Esophagus squamous epithelium (tissue), 4 donors: ENCODE measurements around the genes FASTKD3 and ANKRD33B.

DNA sequence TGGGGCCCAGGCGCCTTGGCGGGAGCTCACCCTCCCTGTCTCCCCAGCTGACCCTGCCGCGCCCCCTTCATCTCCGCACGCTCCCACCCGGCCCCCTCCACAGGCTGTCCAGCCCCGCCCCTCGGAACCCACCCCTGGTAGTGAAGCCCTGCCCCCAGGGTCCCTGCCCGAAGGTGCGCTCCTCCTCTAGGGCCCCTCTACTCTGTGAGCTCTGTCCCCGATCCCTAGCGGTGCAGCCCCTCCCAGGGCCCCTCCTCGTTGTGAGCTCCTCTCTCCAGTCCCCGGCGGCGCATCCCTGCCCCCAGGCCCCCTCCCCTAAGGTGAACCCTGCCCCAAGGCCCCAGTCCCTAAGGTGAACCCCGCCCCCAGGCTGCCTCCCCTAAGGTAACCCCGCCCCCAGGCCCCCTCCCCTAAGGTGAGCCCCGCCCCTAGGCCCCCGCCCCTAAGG lies 706 bp downstream of the CFAP90 start:
- PRO-cap, result no peak
- RAMPAGE, long total RNA, 4 experiments, result no peak in any of the 4 experiments

GRCh38 chr5:7868748-7869414 lies at the start of gene FASTKD3:
TSS of gene FASTKD3 (minus strand) at chr5:7869031.
- PRO-cap, result bidirectional peak, plus-strand start at chr5:7869148, minus-strand start at chr5:7868817
- RAMPAGE, long total RNA, 4 experiments, result start-site peak on the plus strand in 4 of 4 experiments, at chr5:7869161-7869196 at its widest, 64 to 248 reads per replicate; start-site peak on the minus strand in 4 of 4 experiments, at chr5:7869002-7869058 at its widest, 29 to 138 reads per replicate

- PRO-cap, result no peak
- RAMPAGE, long total RNA, 4 experiments, result no peak in any of the 4 experiments
Observed at GRCh38 chr5:8457862-8458516, 589.0 kb downstream of the MTRR start.

GRCh38 chr5:8861673-8862186 lies 684.1 kb downstream of the SEMA5A start:
- PRO-cap, result no peak
- RAMPAGE, long total RNA, 4 experiments, result no peak in any of the 4 experiments

DNA sequence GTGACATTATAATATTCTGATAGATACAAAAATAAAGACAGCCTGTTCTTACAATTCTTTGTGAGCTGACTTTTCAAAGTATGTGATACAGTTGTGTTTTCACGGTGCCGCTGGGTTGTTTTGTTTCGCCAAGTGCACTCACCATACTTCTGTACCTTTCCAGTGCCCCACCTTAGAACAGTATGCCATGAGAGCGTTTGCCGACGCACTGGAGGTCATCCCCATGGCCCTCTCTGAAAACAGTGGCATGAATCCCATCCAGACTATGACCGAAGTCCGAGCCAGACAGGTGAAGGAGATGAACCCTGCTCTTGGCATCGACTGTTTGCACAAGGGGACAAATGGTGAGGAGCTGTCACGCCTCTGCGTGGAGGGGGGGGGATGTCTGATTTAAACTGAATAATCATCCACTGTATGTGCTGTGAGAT lies 12.9 kb downstream of the CCT5 start:
- PRO-cap, result no peak
- RAMPAGE, long total RNA, 4 experiments, result no peak in any of the 4 experiments

- PRO-cap, result no peak
- RAMPAGE, long total RNA, 4 experiments, result no peak in any of the 4 experiments
Observed at GRCh38 chr5:10360803-10361343, 7.4 kb downstream of the MARCHF6 start.

DNA sequence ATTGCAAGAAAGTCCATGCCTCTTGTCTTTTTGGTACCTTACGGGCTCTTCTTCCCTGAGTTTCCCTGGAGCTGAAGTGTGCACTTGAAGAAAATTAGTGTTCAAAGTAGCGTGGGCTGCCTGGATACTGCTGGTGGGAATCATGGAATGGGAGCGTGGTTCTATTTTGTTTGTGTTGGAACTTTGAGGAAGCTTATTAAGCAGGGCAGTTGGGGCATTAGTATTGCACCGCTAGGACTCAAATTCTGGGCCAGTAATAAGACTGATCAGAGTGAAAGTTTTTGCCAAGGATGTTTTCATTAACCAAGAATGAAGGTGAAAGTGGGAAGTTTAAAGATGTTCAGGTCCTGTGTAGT lies 20.8 kb downstream of the MARCHF6 start:
- PRO-cap, result no peak
- RAMPAGE, long total RNA, 4 experiments, result no peak in any of the 4 experiments

GRCh38 chr5:10375782-10376389 lies 22.4 kb downstream of the MARCHF6 start:
- PRO-cap, result no peak
- RAMPAGE, long total RNA, 4 experiments, result no peak in any of the 4 experiments

DNA sequence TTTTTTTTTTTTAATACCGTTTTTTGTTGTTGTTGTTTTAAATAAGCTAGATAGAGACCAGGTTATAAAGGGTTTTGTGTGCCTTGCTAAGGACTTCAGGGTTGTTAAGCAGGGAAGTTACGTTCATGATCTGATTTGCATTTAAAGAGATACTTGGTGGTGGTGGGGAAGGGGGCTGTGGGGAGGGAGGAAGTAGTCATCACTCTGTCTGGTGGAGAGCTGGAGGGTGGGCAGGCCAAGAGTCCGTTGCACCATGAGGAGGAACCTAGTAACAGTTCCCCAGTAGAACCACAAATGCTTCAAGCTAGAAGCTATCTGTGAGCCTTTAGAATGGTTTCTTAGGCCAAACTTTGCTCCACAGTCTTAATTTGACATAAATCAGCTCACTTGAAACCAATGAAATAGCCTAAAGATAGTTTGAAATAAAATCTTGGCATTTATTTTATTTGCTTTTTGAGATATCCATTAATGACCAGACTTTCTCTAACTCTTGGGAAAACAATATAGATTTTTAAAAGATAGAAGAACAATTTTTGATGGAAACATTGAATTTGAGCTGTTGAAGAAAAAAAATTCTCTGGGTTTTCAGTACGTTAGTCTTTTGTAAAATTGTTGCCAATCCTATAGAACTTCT lies 18.6 kb upstream of the ROPN1L start:
- PRO-cap, result no peak
- RAMPAGE, long total RNA, 4 experiments, result no peak in any of the 4 experiments

DNA sequence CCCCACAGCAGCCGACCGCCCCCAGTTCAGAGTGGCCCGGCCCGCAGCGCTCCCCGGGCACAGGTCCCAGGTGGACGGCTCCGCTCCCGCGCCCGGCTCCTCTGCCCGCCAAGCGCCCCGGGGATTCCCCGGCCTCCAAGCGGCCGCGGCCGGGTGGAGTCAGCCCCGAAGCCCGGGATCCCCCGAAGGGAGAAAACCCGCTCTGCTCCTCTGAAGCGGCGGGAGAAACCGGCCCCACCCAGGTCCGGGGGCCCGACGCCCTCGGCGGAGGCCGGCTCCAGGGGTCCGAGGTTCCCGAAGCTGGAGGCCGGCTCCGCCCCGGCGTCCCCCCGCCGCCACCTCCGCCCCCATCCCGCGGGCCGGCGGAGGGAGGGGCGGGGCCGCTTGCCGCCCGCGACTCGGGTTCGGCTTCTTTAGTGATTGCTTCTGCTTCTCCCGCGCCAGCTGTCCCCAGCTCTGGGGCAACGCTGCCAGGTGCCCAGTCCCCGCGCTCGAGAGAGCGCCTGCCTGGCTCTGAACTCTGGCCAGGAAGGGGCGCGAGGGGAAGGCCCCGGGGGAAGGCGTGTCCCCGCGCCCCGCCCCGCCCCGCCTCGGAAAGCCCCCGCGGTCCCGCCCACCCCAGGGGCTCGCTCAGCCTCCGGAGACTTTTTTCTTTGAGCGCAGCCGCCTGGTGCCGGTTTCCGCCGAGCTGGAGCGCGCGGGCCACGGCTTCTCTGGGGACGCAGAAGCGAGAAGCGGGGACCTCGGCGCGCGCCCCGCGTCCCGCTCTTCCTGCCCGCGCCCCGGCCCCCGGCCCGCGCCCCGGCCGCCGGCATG lies at the start of gene ANKRD33B:
Gene ANKRD33B, plus strand, starts transcription at position 416 of the 816 bp plus-strand sequence.
- PRO-cap, result bidirectional peak, plus-strand start at position 440 of the sequence, minus-strand start at position 458 of the sequence; bidirectional peak, plus-strand start at position 676 of the sequence, minus-strand start at position 515 of the sequence
- RAMPAGE, long total RNA, 4 experiments, result no peak in any of the 4 experiments

- PRO-cap, result no peak
- RAMPAGE, long total RNA, 4 experiments, result no peak in any of the 4 experiments
Observed at GRCh38 chr5:10565296-10565656, 1.4 kb downstream of the ANKRD33B start.

DNA sequence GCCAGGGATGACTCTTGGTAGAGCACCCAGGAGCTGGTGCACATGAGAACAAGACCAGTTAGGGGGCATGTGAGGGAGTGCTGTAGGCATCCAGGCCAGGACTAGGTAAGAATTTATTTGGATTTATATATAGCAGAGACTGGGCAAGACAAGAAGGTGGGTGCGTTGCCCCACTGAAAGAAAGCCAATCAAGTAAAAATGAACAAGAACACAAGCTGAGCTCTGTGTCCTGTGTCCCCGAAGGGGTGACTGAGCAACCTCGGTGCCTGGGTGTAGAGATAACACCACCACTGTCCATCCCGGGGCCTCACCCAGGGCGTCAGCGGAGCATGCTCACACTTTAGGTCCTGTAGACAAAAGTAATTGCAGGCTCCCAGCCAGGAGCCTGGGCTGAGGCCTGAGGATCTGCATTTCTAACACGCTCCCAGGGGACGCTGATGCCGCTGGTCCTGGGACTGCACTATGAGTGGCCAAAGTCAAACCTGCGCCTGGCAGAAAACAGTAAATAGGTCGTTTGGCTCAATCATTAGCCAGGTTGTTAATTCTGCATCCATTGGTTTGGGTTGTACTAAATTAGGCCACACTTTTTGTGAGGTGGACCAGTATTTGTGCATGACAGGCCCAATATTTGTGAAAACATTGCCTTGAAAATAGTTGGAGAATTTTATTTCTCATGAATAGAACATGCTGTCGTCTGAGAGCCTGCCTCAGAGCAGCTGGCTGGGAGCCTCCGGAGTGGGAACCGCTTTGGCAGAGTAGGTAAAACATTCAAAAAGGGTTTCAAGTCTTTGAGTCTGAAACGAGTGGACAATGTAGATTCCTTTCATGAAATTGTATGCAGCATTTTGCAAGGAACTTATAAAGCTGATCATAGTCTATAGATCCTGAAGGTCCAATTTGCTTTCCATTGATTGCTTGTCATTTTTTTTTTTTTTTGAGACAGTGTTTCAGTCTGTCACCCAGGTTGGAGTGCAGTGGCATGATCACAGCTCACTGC lies 38.3 kb downstream of the ANKRD33B start:
- PRO-cap, result no peak
- RAMPAGE, long total RNA, 4 experiments, result no peak in any of the 4 experiments

DNA sequence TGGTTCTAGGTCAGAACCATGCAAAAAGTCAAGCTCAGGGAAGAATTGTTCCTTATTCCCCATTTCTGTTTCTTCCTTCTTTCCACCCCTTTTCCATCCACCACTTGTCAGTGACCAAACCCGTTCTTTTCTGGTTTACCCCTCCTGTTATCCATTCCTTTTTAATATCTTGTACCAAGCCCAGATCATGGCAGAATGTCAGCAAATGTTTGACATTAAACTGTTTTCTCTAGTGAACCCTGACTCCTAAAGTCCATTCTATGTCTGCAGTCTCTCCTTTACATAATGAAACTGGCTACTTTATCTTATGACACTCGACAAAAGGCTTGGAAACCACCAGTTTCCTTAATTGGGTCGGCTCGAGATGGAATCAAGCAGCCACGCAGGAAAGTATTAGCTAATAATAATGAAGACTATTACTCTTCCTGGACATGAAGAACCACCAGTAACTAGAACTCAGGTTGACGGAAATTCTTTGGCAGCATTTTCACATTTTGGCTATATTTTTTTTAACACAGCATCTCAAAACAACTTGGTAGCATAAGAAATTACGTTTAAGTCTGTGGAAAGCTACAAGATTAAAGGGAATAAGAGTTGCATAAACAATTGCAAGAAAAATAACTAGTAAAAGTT lies 17.5 kb downstream of the DAP start:
- PRO-cap, result no peak
- RAMPAGE, long total RNA, 4 experiments, result no peak in any of the 4 experiments

- PRO-cap, result no peak
- RAMPAGE, long total RNA, 4 experiments, result no peak in any of the 4 experiments
Observed at GRCh38 chr5:11012234-11012808, 251.3 kb upstream of the DAP start.

- PRO-cap, result no peak
- RAMPAGE, long total RNA, 4 experiments, result no peak in any of the 4 experiments
Observed at GRCh38 chr5:11801070-11801535, 103.1 kb downstream of the CTNND2 start.

DNA sequence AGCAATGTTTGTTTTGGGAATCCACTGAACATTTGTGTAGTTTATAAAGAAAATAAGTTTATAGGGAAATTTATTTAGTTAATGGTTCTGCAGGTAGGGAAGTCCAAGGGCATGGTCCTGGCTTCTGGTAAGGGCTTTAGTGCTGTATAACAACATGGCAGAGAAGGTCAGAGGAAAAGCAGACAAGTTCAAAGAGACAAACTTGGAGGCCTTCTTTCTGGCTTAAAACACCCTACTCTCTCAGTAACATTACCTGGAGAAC lies 590.1 kb downstream of the DNAH5 start:
- PRO-cap, result unidirectional peak, plus-strand start at position 101 of the sequence
- RAMPAGE, long total RNA, 4 experiments, result no peak in any of the 4 experiments

- PRO-cap, result no peak
- RAMPAGE, long total RNA, 4 experiments, result no peak in any of the 4 experiments
Observed at GRCh38 chr5:14142294-14142869, 760 bp upstream of the TRIO start.

DNA sequence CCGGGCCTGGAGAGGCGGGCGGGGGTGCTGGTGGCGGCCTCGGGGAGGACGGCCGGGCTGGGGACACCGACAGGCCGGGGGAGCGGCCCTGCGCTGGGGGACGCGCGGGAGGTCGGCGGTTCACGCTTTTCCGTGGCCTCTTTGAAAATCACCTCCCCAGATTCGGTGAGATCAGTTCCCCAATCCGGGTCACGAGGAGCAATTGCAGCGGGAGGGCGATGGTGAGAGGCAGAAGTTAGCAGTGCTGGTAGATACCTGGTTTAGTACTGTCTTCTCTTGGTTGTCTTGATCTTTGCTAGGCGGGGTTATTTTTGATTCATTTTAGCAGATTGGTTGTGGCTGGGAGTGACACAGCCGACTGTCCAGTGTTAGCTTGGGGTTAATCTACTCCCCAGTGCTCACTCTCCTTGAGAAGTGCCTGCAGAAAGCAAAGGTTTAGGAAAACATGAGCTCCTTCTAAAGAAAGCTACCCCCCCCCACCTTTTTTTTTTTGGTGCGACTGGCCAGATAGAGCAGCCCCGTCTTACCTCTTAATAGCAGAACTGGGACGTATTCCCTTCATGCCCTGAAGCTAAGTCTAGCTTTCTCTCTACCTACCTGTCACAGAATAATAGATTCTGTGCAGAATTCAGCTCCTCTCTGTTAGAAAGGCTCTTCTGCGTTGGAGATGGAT lies 2.0 kb downstream of the TRIO start:
- PRO-cap, result bidirectional peak, plus-strand start at position 401 of the sequence, minus-strand start at position 237 of the sequence
- RAMPAGE, long total RNA, 4 experiments, result no peak in any of the 4 experiments

- PRO-cap, result unidirectional peak, plus-strand start at chr5:14184238
- RAMPAGE, long total RNA, 4 experiments, result no peak in any of the 4 experiments
Observed at GRCh38 chr5:14183927-14184511, 40.9 kb downstream of the TRIO start.

DNA sequence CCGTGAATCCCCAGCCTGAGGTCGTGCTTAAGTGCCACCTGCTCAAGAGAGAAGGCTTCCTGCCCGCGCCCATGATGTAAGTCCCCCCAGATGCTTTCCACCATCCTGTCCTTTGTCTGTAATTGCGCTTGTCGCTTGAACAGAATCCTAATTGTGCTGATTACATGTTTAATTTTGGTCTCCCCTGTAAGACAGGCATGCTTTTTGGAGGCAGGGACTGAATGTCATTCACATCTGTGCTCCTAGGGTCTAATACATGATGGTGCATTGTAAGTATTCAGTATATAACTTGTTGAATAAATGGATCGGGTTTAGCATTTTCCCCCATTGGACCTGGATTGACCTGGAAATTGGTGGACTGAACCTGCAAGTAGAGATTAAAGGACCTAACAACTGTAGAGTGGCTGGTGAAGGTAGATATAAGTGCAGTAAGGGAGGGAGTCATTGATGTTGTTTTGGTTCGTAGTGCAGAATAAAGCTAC lies 57.2 kb downstream of the TRIO start:
- PRO-cap, result no peak
- RAMPAGE, long total RNA, 4 experiments, result no peak in any of the 4 experiments